Prostate gland (tissue), 2 donors: ENCODE data around the gene CRNKL1.

- PRO-cap = no peak
- RAMPAGE, long total RNA, 2 experiments = no peak in any of the 2 experiments
These were observed 76.2 kb upstream of the NAA20 start for GRCh38 chr20:19940607-19941730.

DNA sequence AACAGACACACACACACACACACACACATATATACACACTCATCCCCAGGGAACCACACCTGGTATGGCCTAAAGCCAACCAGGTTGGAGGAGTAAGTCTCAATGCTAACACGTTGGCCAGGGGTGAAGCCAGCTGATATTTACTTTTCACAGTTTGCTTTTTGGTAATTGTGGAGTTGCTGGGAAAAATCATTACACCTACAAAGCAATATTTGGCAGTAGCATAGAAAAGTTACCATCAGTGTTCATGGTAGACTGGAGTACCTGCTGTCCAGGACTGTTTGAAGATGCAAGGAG is 50.3 kb upstream of the NAA20 start:
- PRO-cap = no peak
- RAMPAGE, long total RNA, 2 experiments = no peak in any of the 2 experiments

GRCh38 chr20:19980914-19981458 is 36.2 kb upstream of the NAA20 start:
- PRO-cap = no peak
- RAMPAGE, long total RNA, 2 experiments = no peak in any of the 2 experiments

- PRO-cap = unidirectional peak, minus-strand start at chr20:20052467; bidirectional peak, plus-strand start at chr20:20052859, minus-strand start at chr20:20052706
- RAMPAGE, long total RNA, 2 experiments = start-site peak on the minus strand in 2 of 2 experiments, at chr20:20052376-20052450 at its widest, 432 to 650 reads per replicate
These were observed at the start of gene CRNKL1 for GRCh38 chr20:20051836-20052919. TSS of gene CRNKL1 (minus strand) at chr20:20052466.

DNA sequence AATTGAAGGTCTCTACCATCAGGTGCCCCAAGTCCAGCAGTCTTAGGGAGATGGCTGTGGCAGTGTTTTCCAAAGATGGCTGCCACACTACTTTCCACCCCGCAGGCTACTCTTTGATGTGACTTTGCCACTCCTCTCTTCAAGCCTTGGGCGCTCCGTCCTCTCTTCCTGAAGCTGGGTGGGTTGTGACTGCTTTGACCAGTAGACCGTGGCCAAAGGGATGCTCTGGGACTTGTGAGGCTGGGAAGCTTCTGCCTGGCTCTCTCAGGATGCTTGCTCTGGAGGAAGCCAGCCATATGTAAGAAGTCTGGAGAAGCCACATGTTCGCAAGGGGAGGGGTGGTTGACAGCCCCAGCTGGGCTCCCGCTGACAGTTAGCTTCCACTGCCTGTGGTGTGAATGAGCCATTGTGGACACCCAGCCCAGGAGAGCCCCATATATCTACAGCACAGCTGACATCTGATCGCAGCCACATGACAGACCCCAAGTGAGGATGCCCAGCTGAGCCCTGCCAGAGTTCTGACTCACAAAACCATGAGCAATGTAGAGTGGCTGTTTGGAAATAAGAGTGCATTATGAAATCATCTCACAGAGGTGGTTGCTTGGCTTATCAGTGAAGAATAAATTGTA is 23.8 kb downstream of the CFAP61 start:
- PRO-cap = no peak
- RAMPAGE, long total RNA, 2 experiments = no peak in any of the 2 experiments

GRCh38 chr20:20368165-20369079 is 518 bp downstream of the INSM1 start:
- PRO-cap = no peak
- RAMPAGE, long total RNA, 2 experiments = no peak in any of the 2 experiments

DNA sequence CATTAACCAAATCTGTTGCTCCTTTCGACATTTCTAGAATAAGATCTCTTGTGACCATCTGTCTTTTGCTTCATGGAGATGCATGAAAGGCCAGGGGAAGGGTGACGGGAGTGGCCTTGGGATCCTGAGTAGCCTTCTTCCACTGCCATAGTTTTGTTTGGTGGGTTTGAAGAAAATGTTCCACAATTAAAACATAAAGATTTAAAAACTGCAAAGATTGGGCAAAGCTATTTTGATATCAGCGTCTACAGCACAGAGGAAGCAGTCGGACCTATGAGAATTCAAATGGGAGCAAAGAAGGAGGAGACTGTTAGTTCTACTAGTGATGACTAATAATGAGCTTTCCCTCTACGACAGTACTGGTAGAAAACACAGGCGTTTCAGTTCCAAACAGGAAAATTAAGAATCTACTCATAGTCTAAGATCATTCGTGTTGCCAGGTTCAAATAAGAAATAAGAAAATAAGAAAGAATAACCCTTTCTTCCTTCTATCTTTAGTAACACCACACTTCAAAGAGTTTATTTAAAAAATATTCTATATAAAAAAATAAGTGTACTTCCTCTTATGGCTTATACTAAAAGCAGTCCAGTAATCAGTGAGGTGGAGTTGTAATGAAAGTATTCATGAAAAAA is 121.2 kb downstream of the INSM1 start:
- PRO-cap = no peak
- RAMPAGE, long total RNA, 2 experiments = no peak in any of the 2 experiments

DNA sequence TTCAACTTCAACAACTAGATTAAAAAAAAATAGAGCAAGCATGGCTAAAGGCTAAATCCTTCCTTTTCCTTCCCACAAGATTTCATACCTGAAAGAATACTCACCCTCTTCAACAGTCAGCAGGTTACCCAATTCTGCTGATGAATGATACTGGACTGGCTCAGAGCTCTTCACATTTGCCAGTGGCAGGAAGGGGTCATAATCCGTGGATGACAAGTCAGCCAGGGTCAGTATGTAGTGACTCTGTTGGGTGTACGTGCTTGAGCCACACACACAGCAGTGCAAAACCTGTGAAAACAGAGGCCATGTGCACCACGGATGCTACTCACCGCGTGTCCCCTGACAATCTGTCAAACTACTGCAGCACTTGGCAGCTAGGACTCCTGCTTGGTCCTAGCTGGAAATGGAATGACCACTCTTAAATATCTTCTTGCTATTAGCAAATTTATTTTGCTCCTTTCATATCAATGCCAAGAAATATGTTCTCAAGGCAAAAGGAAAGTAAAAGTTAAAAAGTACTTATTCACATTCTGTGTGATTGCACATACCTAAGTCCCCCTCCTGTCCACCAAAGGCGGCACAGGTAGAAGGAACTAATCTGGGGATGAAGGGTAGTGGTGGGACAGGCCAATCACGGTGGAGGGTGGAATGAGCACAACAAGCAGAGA is 153.0 kb downstream of the INSM1 start:
- PRO-cap = no peak
- RAMPAGE, long total RNA, 2 experiments = no peak in any of the 2 experiments

- PRO-cap = bidirectional peak, plus-strand start at chr20:20744122, minus-strand start at chr20:20743916
- RAMPAGE, long total RNA, 2 experiments = no peak in any of the 2 experiments
These were observed 31.1 kb upstream of the RALGAPA2 start for GRCh38 chr20:20743272-20744193.

DNA sequence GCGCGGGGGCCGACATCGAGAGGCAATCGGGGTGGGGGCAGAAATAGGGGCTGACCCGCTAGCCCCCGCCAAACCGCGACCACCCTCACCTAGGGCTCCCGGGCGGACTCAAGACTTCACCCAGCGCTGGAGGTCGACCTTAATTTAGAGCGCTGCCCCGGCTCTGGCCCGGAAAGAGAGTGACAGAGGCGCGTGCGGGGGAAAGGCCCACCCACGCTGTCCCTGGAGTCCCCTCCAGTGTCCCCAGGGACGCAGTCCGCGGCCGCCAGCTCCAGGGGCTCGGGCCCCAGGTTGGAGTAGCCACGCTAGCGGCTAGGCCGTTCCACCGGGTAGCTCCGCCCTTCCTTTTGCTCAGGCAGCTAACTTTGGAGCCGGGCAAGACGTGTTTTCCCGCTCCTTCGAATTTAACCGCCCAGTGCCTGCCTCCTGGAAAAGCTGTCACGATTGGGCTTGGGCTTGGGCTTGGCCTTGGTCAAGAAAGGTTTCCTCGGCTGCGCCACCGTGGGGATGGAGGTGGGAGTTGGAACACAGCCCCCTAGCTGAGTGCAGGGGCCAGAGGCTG is 24.5 kb upstream of the KIZ start:
- PRO-cap = no peak
- RAMPAGE, long total RNA, 2 experiments = no peak in any of the 2 experiments

- PRO-cap = no peak
- RAMPAGE, long total RNA, 2 experiments = no peak in any of the 2 experiments
These were observed 23.8 kb upstream of the KIZ start for GRCh38 chr20:21101857-21102669.

- PRO-cap = no peak
- RAMPAGE, long total RNA, 2 experiments = no peak in any of the 2 experiments
These were observed 16.1 kb upstream of the NKX2-2 start for GRCh38 chr20:21530006-21530257.

DNA sequence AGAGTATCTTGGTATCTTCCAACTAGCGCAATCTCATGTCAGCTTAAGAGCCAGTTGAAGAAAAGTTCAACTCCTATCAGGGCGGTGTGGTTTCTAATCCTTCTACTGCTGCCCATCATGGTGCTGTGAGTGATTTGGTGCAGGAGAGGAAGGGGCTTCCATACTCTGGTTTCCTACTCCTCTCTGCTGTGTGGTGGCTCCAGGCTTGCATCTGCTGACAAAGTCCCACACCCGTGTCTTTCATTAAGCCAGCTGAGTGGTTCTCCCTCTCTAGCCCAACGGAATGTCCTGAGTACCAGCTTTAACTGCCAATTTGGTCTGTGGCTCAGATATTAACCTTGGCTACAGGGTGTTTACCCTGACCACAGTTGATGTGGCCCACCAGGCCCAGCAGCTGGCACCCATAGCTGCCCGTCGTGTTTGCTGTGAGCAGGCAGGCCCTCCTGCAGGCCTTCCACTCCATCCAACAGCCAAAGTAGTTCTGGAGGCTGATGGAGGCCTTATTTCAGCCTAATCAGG is 164.0 kb downstream of the FOXA2 start:
- PRO-cap = no peak
- RAMPAGE, long total RNA, 2 experiments = start-site peak on the minus strand in 1 of 2 experiments, centred at position 279 of the sequence, 7 reads per replicate

DNA sequence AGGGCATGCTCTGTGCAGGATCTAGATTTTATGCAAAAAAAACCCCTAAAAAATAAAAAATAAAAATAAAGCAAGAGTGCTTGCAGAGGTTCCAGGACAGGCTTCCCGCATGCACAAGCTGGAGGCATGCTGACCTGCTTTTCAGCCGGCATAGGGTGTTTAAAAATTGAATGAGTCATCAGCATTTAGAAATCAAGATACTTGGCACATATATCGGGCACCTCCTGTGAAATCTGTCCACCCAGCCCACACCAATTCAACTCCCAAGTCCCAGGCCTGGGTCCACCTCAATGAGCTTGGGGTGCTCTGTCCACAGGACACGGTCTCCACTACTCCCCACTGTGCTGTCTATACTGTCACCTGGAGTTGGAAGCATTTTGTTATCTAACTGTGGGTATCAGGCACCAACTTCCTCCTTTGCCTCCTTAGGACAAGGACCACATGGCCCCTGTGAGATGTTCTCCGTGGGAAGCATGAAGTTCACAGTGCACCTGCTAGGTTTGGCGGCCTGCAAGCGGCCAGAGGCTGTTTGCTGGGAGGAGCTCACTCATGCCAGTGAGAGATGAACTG is 121.3 kb downstream of the FOXA2 start:
- PRO-cap = no peak
- RAMPAGE, long total RNA, 2 experiments = no peak in any of the 2 experiments

GRCh38 chr20:22570931-22571354 is 13.4 kb downstream of the FOXA2 start:
- PRO-cap = no peak
- RAMPAGE, long total RNA, 2 experiments = no peak in any of the 2 experiments

- PRO-cap = no peak
- RAMPAGE, long total RNA, 2 experiments = no peak in any of the 2 experiments
These were observed 1.7 kb upstream of the CD93 start for GRCh38 chr20:23087813-23088300.

DNA sequence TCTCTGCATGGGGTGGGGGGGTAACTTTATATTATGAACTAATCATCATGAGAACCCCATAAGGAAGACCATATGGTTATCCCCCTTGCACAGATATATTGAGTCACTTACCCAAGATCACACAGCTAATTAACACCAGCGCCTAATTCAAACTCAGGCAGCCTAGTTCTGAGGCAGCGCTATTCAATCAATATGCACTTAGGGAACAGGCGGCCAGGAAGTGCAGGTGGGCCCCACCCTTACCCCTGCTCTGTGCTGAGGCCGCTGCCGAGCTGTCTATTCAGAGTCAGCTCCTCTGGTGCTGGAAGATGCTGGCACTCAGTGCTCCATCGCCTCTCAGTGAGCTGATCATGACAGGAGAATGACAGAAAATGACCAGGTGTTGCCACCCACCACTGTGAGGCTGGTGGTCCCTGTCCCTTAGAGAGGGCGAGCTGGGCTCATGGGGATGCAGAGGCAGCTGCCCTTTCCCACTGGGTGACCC is 42.3 kb upstream of the CD93 start:
- PRO-cap = no peak
- RAMPAGE, long total RNA, 2 experiments = no peak in any of the 2 experiments

- PRO-cap = no peak
- RAMPAGE, long total RNA, 2 experiments = no peak in any of the 2 experiments
These were observed 76.0 kb upstream of the CD93 start for GRCh38 chr20:23161935-23162618.

DNA sequence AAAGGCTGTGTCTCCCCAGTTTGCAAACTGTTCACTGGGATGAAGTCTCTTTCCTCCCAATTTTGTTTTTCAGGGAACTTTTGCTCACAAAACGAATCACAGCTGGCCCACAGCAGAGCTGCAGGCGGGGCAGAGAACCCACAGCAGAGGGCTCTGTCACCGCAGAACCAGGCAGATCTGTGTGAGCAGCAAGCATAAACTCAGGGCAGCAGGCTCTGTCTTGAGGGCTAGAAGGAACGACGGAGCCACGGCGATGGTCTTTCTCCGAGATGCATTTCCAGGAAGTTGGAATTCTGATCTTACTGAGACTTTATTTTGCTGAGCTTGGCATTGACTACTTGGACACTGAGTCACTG is 106.5 kb upstream of the NXT1 start:
- PRO-cap = no peak
- RAMPAGE, long total RNA, 2 experiments = no peak in any of the 2 experiments

DNA sequence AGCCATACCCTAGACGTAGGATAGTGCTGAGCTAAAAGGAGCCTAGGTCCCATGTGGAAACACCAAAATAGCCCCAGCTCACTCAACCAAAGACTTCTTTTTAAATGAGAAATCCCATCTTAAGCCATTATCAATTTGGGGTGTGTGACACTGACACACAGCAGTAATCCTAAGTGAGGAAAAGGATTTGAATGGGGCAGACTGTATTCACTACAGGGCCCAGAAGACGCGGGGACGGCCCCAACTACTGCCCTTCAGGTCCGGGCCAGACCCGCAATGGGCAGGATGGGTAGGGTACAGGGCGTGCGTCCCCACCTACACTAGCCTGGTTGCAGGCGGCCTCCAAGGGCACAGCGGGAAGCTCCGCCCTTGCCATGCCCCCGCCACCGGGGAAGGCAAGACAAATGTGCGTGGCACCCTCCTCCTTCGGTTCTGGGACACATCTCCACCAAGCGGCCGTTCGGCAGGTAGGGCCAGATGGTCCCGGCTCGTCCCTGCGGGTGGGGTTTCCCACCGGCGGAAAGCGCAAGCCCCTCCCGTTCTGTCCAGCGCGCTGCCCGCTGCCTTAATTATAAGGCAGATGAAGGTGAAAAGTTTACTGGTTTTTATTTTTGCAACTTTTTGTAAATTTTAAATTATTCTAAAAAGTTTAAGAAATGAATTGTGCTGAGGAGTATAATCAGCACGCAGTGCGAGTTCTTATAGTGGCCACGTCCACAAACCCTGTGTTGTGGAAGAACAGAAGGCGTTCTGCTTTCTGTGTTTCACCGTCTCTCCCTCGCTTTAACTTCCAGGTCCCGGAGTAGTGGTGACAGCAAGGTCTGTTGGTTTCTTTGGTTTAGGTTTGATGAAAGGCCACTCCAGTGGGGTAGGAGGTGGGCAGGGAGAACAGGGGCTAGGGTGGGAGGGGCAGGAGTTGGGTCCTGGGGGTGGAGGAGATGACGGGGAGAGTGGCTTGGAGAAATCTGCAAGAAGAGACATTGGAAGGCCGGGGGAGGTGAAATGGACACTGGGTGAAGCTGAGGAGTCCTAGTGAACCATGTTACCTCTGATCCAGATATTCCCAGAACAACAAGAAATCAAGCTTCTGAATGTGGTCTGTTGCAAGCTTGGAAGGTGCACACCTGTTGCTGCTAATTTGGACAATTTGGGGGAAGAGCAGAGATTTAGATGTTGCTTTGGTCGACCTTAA is 5.6 kb upstream of the GZF1 start:
- PRO-cap = no peak
- RAMPAGE, long total RNA, 2 experiments = no peak in any of the 2 experiments